Helper T cell (primary cell): Measurements from ENCODE around the genes SELENOF and GBP4.

DNA sequence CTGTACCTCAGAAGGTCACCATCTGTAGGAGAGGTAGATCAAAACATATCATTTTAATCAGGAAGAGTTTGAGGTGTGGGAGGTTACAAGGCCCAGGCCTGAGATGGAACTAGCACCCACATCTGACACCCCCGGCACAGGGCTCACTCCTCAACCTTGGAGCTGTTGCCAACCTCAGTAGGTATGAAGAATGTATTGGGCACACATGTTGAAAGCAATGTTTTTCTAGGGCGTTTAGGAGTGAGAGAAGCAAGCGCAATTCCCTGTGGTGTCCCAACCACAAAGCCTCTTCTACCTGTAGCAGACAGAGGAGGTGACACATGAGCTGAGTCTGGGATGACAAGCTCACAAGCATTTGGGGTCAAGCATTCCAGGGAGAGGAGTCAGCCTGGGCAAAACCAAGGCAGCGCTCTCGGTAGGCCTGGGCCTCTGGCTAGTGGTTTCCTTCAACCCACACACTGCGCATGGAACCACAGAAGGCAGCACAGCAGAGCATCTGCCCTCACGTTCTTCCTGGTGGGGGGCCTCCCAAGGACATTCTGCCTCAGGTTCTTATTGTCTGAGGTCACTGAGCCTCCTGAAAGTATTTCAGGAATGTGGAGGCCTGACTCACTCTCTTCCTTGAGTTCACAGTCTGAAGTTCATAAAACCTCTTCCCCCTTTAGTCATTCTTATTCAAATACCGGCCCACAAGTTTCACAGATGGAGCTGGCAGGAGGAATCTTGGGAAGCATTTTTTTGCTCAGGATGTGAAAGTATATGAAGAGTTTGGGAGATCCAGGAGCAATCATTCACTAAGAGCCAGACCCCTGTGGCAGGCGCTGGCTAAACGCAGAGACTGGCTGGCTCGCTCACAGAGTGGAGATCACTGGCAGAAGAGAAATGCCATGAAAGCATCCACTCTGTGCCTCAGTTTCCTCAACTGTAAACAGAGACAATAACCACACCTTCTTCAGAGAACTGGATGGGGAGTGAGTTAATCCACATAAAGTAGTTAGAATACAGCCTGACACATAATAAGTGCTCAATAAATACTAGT, 26.7 kb downstream of the CCN1 start:
- PRO-cap, 2 experiments, result no peak in any of the 2 experiments

DNA sequence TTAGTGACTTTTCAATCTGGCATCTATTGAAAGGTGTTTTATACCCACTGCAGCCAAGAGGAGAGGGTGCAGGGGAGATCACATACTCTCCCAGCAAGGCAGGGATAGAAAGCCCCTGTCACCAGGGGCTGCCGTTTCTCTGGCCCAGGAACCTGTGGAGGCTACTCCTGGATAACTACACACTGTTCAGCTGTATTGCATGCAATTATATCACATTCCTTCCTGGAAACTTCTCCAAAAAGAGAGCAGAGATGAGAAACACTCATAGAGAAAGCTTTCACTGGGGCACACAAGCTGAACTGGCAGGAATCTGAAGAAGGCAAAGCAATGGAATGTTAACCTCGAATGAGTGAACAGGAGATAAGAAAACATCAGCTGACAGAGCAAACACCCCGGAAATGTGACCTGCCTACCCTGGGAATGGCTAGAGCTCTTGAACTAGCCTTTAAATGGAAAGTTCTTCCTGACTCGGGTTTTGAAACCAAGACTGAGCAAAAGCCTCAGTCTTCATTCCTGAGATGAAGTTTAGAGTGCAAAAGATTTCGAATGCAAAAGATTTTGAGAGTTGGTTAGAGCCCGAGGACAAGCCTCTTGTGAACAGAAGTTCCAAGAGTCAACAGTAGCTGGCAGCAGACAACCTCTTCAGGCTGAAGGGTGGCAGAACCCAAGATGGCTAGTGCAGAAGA, 32.2 kb downstream of the CCN1 start:
- PRO-cap, 2 experiments, result no peak in any of the 2 experiments

- PRO-cap, 2 experiments, result no peak in any of the 2 experiments
Observed at GRCh38 chr1:85615763-85616222, 35.2 kb downstream of the CCN1 start.

DNA sequence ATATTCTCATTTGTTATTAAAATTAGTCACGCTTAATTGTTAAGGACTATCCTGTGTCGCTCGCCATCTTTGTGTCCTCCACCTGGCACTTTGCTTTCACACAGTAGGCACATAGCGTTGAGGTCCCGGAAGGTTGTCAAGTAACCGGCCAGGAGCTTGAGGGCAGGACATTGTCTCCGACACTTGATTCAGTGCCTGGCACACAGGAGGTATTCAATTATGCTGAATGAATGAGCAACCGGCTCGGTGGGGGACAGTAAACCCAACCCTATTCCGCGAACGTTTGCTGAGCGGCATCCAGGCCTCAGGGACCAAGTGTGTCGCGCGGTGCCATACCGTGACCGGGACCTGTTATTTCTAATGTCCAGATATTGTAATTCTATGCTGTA, 428 bp upstream of the SH3GLB1 start:
- PRO-cap, 2 experiments, result no peak in any of the 2 experiments

DNA sequence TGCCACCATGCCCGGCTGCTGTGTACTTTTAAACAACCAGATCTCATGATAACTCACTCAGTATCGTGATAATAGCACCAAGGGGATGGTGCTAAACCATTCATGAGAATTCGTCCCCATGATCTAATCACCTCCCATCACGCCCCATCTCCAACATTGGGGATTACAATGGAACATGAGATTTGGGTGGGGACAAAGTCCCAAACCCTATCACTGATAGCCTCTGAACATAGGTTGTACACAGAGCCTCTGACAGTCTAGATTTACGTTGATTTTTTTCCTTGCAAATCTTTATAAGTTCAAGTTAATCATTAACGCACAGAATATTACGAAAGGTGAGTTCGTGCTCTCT, 61.3 kb downstream of the SELENOF start:
- PRO-cap, 2 experiments, result no peak in any of the 2 experiments

DNA sequence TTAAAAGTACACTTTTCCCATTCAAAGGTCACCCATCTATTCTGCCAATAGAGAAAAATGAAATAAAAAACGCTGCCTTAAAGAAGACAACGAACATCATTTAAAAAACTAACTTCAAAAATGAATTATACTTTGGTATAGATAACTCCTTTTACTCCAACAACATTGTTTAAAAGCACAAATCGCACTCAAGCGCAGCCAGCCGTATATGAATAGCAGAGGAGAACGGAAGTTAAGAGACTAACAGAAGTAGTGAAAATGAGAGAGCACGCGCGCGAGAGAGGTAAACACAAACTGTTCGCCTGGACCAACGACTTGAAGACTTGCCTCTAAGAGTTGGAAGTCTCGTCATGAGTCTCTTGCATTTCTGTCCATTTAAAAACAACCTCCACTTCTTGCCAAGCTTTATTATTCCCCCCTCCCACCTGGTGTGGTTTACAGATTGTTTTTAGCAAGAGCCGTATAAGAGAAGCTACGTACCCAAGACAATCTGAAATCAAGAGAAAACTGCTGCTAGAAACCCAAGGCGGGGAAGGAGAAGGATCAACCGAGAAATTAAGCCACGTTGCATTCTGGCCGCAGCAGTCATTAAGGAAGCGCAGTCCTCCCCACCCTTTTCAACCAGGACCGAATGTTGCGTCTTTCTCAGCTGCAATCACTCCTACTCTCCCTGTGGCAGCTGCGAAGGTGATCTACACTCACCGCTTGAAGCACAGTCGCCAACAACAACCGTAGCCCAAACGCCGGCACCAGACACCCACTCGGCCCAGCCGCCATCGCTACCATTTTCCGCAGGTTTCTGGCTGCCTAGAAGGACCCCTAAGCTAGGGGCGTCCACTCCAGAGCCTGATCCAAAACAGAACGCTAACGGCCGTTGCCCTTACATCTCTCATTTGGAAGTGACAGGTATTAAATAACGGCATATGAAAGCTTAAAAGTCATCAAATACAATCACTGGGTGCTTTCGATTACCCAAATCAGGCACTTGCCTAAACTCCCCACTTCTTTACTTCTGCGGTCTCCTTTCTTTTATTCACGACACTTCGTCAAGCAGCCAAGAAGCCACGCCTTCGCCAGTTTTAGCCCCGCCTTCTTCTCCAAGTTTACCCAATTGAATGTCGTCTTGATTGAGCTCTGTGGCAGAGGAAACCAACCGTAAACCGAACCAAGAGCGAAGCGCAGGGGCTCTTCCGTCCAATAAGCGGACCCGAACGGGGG, at the start of gene SELENOF:
Gene SELENOF, minus strand, starts transcription at position 801 of the 1,218 bp plus-strand sequence.
- PRO-cap, 2 experiments, result peak in 2 of 2 experiments; most common plus-strand start position 239 of the sequence (in 1); most common minus-strand start position 325 of the sequence (in 2)

DNA sequence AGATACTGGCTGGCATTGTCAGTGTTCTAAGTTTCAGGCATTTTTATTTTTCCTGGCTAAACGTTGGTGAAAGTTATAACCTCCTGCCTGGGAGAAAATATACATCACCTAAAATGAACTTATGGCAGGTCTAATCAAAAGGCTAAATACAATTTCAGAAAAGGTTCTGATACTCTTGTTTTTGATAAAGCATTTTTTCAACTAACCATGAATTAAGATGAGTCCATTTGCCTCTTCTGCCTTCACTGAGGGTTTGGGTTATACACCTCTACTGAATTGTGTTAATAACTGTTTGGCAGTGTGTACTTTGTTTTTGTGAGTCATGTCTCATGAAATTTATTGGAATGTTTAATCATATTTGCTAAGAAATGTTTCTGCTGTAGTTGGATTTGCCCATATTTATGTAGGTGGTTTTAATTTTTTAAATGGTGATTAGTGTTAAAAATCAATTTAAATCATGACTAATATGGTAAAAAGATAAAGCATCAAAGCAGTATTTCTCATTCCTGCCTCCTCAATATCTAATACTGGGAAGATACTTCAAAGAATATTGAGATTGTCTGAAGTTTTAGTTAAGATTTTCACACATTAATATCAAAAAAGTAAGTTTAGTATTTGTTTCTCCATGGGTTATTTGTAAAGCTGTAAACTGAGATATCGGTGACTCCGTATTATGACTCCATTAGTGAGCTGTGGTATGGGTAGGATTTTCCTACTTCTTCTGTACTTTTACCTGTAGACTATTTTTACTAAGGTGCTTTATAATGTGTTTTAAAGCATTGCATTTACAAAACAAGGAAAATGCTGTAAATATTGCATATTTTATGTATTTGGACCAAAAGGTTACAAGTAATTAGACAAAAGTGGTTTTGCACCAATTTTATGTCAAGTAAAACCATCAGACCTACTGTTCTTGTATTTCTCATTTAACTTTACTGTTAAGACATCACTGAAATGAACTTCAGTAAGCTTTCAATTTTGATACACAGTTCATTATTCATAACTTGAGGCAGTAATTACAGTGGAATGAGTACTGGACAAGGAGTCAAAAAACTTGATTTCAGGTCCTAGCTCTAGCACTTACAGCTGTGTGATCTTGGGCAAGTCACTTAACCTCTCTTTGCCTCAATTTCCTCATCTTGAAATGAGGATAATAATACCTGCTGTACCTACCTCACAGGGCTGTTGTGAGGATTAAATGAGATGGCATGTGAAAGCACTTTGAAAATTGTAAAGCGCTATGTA, 190.8 kb downstream of the HS2ST1 start:
- PRO-cap, 2 experiments, result no peak in any of the 2 experiments

DNA sequence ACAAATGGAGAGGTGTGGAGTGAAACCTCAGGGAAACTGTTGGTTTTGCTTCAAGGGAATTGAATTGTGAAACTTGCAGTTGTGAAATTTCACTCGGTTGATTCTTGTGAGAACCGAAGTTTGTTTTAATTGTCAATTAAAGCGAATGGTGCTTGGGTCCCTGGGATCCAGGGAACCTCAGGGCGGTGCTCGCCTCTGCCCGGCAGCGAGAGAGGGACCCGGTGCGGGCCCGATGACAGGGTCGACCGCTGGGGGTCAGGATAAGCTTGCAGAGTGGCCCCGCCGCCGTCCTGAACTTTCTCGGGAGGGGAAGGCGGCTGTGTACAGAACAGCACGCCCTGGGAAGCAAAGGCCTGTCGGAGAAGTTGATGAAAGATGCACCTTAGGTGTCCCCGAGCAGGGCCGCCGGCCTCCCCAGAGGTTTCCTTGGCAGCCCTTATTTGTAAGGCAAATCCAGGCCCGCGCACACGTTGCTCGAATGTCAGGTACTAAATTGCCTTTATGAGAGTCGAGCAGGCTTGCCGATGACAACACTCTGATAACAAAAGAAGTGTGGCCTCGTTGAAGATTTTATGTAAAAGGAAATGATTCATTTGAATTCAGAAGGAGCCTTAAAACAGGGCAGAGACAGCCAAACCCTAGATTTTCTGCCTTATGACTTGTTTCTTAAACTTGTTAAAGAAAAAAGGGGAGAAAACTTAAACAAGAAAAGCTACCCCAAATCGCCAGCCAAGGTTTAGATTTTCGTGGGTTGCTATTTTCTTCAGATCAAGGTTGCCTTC, 176.7 kb upstream of the LMO4 start:
- PRO-cap, 2 experiments, result no peak in any of the 2 experiments

DNA sequence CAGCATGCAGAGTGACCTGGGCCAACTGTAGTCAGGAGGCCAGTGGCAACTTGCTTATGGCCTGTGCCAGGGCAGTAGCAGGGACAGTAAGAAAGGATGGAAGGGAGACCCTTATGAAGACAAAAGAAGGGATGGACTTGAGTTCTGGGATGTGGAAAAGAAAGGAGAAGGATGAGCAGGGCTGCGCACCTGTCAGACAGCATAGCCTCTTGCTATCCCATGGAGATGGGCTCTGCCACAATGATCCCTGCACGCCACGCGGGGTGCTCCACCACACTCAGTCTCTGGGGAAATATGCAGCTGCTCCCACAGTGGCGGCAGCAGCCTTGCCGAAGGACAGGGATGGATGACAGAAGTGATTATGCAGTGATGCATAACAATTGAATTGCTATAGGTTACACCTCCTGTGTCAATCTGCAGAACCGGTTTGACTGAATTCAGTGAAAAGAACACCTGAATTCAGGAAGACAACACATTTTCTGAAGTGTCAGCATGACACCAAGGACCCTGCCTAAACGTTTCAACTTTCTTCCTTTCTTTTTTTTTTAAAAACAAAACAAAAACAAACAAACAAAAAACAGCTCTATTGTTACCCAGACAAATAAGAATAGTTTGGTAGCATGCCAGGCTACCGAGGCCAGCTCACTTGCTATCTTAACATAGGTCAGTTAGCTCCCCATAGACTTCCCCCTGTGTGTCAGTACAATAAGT, 127.8 kb upstream of the LMO4 start:
- PRO-cap, 2 experiments, result no peak in any of the 2 experiments

GRCh38 chr1:87330403-87330946, 1.8 kb downstream of the LMO4 start:
- PRO-cap, 2 experiments, result no peak in any of the 2 experiments

DNA sequence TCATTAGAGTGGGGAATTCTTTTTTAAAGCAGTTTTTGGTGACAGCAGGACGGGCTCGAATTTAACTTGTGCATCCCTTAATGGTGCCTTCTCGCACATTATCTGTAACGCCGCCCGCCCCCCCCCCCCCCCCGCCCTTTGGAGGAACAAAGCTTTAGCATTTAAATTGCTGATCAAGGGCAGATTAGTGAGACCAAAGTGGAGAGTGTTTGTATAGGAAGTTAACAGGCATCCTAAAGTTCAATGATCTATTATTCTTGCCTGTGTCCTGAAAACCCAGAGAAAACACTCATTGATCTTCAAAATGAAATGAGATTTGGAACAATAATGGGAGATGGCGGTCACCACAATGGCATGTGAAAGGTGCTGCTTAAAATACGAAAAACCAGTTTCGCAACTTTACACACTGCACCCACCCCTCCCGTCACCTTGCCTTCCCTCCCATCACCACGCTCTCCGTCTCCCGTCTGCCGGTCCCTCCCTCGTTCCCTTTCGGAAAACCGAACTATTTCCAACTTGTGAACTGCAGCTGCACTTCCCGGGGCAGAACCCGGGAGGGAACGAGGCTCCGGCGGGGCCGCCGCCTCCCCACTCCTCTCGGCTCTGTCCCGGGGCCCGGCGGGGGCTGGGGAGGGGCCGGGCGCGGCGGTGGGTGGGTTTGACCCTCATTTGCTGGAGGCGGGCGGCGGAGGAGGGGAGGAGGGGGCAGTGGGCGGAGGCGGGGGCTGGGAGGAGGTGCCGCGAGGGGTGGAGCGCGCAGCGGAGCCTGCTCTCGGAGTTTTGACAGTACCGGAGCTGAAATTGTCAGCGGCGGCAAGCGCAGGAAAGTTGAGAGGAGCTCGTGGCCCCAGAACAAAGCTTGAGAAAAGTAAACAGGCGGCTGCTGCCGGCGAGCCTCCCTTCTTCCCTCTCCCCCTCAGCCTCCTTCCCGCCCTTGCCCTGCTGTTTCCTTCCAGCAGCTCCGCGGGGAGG, 2.6 kb downstream of the LMO4 start:
- PRO-cap, 2 experiments, result peak in 2 of 2 experiments; most common plus-strand start position 786 of the sequence (in 2); most common minus-strand start position 605 of the sequence (in 1)

- PRO-cap, 2 experiments, result no peak in any of the 2 experiments
Observed at GRCh38 chr1:87786729-87787285, 458.1 kb downstream of the LMO4 start.

- PRO-cap, 2 experiments, result no peak in any of the 2 experiments
Observed at GRCh38 chr1:87827066-87827477, 498.4 kb downstream of the LMO4 start.

DNA sequence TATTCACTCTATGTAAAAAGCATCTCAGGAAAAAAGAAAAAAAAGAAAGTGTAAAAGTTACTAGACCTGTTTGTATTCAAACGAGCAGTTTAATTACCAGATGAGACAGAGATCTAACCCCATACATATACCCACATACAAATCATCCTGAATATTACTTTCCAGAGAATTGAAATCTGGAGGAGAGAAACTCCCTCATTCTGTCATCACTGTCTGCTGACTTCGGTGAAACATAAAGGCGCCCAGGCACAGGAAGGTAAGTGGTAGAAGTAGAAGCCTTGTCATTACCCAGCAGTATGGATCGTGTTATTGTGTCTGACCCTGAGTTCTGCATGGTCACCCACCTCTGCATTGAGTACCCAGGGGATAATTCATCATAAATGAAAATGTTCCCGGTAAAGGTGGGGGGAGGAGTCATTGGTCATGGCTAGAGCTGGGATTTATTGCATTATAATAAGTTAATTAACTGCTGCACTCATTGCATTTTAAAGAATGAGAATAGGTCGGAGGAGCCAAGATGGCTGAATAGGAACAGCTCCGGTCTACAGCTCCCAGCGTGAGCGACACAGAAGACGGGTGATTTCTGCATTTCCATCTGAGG, 342.6 kb upstream of the PKN2 start:
- PRO-cap, 2 experiments, result no peak in any of the 2 experiments

GRCh38 chr1:89068167-89068695, 3.2 kb upstream of the GBP1 start:
- PRO-cap, 2 experiments, result no peak in any of the 2 experiments

GRCh38 chr1:89081036-89081545, 16.1 kb upstream of the GBP1 start:
- PRO-cap, 2 experiments, result no peak in any of the 2 experiments

DNA sequence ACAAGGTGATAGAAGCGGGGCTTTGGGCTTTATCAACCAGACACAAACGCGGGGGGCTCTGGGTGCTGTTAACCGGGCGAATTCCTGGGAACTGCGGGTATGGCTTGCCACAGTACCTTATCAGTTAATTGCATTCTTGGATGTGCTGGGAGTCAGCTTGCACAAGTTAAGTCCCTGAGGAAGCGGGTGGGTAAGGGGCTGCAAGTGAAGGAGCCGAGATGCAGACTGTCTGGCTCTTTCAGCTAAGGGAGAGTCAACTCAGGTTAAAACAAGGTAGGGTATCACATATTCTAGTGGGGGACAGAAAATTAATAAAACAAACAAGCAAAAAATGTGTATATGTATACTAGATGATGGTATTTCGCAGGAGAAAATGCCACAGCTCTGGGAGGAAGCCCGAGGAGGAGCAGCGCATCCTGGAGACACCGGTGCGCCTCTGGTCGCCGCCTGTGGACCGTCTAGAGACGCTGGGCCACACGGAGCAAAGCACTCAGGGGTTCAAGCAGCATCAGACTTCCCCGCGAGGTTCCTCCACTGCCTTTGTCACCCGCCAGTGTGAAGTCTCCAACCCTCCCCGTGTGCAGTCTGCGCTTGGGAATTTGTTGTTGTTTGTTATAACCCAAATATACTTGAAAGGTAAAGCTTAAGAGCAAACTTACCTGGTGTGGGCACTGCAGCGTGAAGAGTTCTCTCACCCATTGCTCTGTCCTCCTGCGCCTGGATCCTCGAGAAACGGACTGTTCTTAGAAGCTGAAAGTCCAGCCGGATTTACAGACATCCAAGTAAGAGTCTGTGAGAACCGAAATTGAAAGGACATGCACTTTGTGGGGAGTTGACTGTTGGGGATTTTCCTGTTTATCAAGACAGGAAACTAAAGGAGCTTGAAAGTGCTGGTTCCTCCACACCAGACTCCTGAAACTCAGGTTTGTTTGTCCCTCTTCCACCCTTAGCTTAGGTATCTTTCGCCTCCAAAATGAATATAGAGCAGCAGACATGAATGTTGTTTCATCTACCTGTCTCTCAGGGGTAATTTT, at the start of gene GBP4:
Gene GBP4, minus strand, starts transcription at position 807 of the 1,034 bp plus-strand sequence.
- PRO-cap, 2 experiments, result peak in 2 of 2 experiments; most common plus-strand start position 475 of the sequence (in 2); most common minus-strand start position 743 of the sequence (in 2)

DNA sequence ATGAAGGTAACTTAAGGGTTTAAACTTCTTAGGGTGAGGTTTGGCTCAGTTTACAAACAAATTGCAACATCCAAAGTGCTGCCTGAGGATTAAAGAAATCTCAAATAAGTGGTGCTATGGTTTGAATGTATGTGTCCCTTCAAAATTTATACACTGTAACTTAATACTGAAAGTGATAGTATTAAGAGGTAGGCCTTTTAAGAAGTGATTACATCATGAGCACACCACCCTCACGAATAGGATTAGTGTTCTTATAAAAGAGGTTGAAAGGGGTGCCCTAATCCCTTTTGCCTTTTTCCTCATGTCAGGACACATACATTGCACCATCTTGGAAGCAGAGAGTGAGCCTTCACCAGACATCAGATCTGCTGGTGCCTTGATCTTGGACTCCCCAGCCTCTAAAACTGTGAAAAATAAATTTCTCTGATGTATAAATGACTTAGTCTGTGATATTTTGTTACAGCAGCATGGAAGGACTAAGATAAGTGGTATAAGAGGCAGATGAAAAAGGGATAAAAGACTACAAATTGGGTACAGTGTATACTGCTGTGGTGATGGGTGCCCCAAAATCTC, 6.6 kb upstream of the GBP5 start:
- PRO-cap, 2 experiments, result peak in 2 of 2 experiments; most common plus-strand start position 245 of the sequence (in 2); most common minus-strand start position 162 of the sequence (in 2)

- PRO-cap, 2 experiments, result no peak in any of the 2 experiments
Observed at GRCh38 chr1:89583165-89583966, 49.6 kb upstream of the LRRC8C start.

DNA sequence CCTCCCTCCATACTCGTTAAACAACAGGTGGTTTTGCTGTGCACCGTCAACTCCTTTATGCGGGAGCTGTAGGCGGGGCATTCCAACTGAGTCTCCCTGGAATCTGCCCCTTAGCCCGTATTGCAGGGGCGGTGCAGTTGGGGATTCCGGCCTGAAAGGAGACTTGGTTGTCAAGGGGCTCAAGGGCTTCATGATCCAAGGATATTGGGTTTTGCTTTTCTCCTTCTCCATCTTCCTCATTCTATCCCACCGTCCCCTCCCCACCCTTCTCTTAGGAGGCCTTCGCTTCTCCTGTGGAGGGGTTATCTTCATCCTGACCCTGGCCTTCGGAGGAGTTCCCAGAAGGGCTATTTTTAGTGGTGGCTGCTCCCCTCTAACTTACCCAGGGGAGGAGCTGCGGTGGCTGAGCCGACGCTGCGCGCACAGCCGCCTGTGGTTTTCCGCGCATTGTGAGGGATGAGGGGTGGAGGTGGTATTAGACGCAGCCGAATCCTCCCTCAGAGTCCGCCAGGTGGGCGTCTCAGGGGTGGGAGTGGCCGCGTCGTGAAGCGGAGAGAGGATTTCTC, 562 bp upstream of the LRRC8C start:
- PRO-cap, 2 experiments, result peak in 2 of 2 experiments; most common plus-strand start position 447 of the sequence (in 1)